ENCODE data around the genes UBAP2L, CHRNB2 and PMVK.

GRCh38 chr1:153928540-153929578 lies 6.1 kb upstream of the GATAD2B start:
CAGE:
- cytosol, long polyA minus RNA, result no peak
- cytosol, long polyA plus RNA, result no peak
- long polyA plus RNA, result no peak
- nucleus, long polyA minus RNA, result no peak
- nucleus, long polyA plus RNA, result no peak

DNA sequence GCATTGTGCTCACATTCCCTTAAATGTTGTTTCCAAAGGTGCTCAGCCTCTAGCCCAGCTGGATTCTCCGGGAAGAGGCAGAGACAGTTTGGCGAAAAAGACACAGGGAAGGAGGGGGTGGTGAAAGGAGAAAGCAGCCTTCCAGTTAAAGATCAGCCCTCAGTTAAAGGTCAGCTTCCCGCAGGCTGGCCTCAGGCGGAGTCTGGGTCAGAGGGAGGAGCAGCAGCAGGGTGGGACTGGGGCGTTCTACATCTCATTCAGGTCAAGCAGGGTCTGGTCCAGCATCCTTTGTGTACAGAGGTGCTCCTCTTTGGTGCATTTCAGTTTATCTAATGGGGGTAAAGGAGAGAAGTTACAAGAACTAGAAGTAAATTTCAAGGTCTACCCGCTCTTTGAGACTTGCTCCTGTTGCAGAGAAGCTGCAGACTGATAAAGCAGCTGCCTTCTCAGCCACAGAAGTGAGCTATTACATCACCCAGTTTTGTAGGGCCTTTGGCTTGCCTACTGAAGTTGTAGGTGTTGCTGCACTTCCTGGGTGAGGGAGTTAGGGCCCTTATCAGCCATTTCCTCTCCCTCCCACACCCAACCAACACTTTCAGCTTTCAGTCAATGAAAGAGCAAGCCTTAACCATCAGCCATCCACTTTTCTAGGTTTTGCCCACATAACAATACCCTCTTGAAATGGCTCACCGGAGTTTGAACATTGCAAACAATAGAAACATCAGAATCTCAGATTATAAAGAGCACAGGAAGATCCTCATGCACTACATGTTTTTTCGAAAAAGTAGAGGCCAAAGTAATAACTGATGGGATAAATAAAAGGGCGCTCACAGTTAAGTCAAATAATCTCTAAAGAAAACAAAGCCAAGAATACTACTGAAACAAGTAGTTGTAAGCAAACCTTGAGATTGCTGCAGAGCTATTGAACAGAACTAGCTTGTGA lies 34.2 kb downstream of the TPM3 start:
CAGE:
- cytosol, long polyA minus RNA, result no peak
- cytosol, long polyA plus RNA, result no peak
- long polyA plus RNA, result no peak
- nucleus, long polyA minus RNA, result no peak
- nucleus, long polyA plus RNA, result no peak

DNA sequence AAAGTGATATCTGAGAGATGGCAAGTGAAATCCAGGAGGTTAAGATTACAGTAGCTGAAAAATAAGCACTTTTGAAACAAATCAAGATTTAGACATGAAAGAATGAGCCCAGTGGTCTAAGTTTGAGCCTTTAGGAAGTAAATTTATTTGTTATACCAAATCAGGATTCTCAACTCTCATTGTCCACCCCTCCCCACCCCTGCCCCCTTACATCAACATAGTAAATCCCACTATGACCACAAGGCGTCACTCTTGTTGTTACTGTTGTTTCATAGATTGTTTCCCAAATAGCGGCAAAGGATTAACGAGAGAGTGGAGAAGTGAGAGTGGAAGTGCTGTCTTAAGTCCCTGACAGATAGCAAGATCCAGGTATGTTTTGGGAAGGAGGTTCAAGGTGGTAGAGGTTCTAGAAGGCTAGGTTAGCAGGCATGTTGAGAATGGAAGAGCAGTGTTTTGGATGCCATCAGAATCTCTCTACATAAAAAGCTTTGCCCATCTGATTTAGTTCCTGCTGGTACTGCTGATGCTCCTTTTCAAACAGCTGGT lies 7.1 kb downstream of the CFAP141 start:
CAGE:
- cytosol, long polyA minus RNA, result no peak
- cytosol, long polyA plus RNA, result no peak
- long polyA plus RNA, result no peak
- nucleus, long polyA minus RNA, result no peak
- nucleus, long polyA plus RNA, result no peak

GRCh38 chr1:154220850-154221014 lies at the start of gene UBAP2L:
UBAP2L (plus strand) TSS chr1:154220955.
CAGE:
- cytosol, long polyA minus RNA, result start-site peak on the plus strand at chr1:154220952-154220979, 391 reads
- cytosol, long polyA plus RNA, result start-site peak on the plus strand at chr1:154220901-154221030, 1,955 and 189 reads in 2 replicates
- long polyA plus RNA, result start-site peak on the plus strand at chr1:154220924-154220984, 2,709 and 1,998 reads in 2 replicates
- nucleus, long polyA minus RNA, result start-site peak on the plus strand at chr1:154220914-154220978, 2,743 reads
- nucleus, long polyA plus RNA, result start-site peak on the plus strand at chr1:154220905-154220981, 2,948 and 2,007 reads in 2 replicates

CAGE:
- cytosol, long polyA minus RNA, result no peak
- cytosol, long polyA plus RNA, result no peak
- long polyA plus RNA, result no peak
- nucleus, long polyA minus RNA, result no peak
- nucleus, long polyA plus RNA, result no peak
These were observed 5.5 kb downstream of the HAX1 start for GRCh38 chr1:154277935-154278271.

CAGE:
- cytosol, long polyA minus RNA, result no peak
- cytosol, long polyA plus RNA, result no peak
- long polyA plus RNA, result no peak
- nucleus, long polyA minus RNA, result no peak
- nucleus, long polyA plus RNA, result no peak
These were observed 4.9 kb downstream of the ATP8B2 start for GRCh38 chr1:154330204-154330581.

DNA sequence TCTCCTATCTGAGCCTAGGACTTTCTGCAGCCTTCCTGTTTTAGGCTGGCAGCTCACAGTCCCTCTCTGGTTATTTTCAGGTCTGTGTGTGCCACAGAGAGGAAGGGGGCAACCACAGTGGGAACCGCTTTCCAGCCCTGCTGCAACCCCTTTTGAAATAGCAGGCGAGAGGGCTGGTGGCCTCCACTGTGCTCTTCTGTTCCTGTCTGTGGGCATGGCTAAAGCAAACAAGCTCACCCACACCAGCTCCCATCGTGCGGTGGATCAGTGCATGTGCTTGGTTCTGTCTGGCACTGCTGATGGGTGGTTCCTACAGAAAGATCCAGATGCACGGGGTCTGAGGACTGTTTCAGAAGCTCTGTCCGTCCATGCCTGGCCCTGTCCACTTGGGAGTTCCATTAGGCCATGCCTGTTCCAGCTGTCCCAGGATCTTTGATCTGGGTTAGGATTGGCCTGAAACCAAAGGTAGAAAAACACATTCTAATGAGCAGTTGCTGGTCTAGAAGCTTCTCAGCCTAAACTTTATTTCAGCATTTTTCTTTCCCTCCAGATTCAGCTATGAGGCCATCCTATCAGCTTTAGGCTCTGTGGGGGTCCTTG lies 1.5 kb upstream of the IL6R start:
CAGE:
- cytosol, long polyA minus RNA, result no peak
- cytosol, long polyA plus RNA, result no peak
- long polyA plus RNA, result no peak
- nucleus, long polyA minus RNA, result no peak
- nucleus, long polyA plus RNA, result no peak

DNA sequence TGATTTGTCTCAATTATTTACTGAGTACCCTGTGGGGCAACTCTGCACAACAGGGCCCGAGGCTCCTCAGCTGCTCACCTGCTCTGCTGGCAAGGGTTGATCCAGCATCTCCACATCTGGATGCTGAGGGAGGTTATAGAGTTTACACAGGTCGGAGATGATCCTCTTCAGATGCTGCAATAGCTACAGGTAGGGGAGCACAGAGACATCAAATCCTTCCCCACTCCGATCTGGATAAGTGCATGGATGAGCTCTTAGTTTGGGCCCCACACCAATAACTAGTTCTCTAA lies 3.2 kb downstream of the UBE2Q1 start:
CAGE:
- cytosol, long polyA minus RNA, result no peak
- cytosol, long polyA plus RNA, result no peak
- long polyA plus RNA, result no peak
- nucleus, long polyA minus RNA, result no peak
- nucleus, long polyA plus RNA, result no peak

GRCh38 chr1:154567434-154568222 lies at the start of gene CHRNB2:
CHRNB2 (plus strand) TSS chr1:154567778.
CAGE:
- cytosol, long polyA minus RNA, result no peak
- cytosol, long polyA plus RNA, result no peak
- long polyA plus RNA, result no peak
- nucleus, long polyA minus RNA, result no peak
- nucleus, long polyA plus RNA, result no peak

DNA sequence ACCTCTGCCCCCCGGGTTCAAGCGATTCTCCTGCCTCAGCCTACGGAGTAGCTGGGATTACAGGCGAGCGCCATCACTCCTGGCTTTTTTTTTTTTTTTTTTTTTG lies 276 bp upstream of the ADAR start:
CAGE:
- cytosol, long polyA minus RNA, result no peak
- cytosol, long polyA plus RNA, result no peak
- long polyA plus RNA, result no peak
- nucleus, long polyA minus RNA, result no peak
- nucleus, long polyA plus RNA, result no peak

CAGE:
- cytosol, long polyA minus RNA, result no peak
- cytosol, long polyA plus RNA, result no peak
- long polyA plus RNA, result no peak
- nucleus, long polyA minus RNA, result no peak
- nucleus, long polyA plus RNA, result no peak
These were observed 1.4 kb upstream of the ADAR start for GRCh38 chr1:154609192-154609925.

CAGE:
- cytosol, long polyA minus RNA, result no peak
- cytosol, long polyA plus RNA, result no peak
- long polyA plus RNA, result no peak
- nucleus, long polyA minus RNA, result no peak
- nucleus, long polyA plus RNA, result no peak
These were observed 118.5 kb upstream of the ADAR start for GRCh38 chr1:154726483-154726853.

DNA sequence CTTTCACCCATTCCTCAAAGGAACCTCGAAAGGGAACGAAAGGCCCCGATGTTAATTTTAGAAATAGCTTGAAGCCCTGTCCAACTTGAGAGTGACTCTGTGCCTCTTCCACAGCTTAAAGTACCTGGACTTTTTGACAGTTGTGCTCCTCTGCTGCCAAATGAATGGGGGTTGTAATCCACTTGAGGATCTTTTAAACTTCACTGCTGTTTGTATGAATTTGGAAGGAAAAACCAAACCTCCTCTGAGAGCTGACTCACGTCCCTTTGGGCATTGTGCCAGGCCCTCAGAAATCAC lies 78.5 kb downstream of the KCNN3 start:
CAGE:
- cytosol, long polyA minus RNA, result no peak
- cytosol, long polyA plus RNA, result no peak
- long polyA plus RNA, result no peak
- nucleus, long polyA minus RNA, result no peak
- nucleus, long polyA plus RNA, result no peak

GRCh38 chr1:154791908-154792315 lies 78.2 kb downstream of the KCNN3 start:
CAGE:
- cytosol, long polyA minus RNA, result no peak
- cytosol, long polyA plus RNA, result no peak
- long polyA plus RNA, result no peak
- nucleus, long polyA minus RNA, result no peak
- nucleus, long polyA plus RNA, result no peak

CAGE:
- cytosol, long polyA minus RNA, result no peak
- cytosol, long polyA plus RNA, result no peak
- long polyA plus RNA, result start-site peak on the minus strand at chr1:154936623-154936746, 511 and 271 reads in 2 replicates; start-site peak on the minus strand at chr1:154936830-154936938, 345 and 410 reads in 2 replicates
- nucleus, long polyA minus RNA, result no peak
- nucleus, long polyA plus RNA, result start-site peak on the minus strand at chr1:154936647-154936746, 124 and 129 reads in 2 replicates; start-site peak on the minus strand at chr1:154936859-154936962, 155 and 145 reads in 2 replicates
These were observed at the start of gene PMVK for GRCh38 chr1:154936338-154937131. PMVK (minus strand) TSS chr1:154936719.

CAGE:
- cytosol, long polyA minus RNA, result no peak
- cytosol, long polyA plus RNA, result no peak
- long polyA plus RNA, result no peak
- nucleus, long polyA minus RNA, result no peak
- nucleus, long polyA plus RNA, result no peak
These were observed 892 bp upstream of the PMVK start for GRCh38 chr1:154937132-154938089.

DNA sequence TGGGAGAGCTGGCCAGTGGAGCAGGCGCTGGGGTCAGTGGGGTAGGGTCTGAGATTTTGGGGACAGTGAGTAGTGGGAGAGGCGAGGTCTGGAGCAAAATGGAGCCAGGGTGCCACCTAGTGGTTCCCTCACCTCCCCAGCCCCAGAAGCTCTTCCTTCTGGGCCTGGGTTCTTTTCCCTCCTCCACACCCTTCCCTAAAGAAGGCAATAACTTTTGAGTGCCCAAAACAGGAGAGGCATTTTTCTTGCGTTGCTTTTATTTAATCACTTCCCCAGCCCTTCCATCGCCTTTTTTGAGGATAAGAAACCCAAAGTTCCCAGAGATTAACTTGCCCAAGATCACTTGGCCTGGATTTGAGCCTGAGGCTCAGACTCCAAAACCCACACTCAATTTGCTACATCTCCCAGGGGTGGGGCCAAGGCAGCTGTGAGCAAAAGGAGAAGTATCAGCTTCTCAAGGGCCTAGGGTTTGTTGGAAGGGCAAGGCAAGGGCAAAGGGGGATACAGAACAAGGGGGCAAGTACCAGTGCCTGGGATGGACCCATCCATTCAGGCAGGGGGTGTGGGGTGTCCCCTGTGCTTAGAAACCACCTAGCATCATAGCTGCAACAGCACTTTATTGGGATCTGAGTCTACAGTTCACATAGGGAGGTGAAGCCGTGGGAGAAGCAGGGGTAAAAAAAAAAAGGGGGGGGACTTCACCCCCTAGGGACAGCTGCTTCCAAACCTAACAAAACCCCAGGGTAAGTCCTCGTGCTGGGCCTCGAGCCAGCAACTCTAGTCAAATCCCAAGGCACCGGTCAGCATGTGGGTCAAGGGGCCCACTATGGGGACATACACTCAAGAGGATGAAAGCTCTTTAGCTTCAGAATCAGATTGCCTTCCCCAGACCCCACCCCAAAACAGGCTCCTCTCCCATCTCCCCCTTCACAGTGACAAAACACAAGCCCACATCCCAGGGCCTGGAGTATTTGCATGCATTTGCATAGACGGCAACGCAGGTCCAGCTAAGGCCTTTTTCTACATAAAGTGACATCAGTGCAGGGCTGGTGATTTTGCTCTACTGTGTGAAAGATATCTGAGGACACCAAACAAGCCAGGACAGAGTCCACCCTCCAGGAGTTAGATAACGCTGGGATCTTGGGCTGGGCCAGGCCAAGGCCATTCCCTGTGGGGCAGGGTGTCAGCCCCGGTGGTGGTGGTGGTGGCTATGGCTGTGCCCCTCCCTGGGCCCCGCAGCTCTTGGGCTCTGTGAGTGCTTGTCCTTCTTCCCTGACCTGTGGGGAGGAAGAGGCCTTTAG lies 7.8 kb upstream of the PMVK start:
CAGE:
- cytosol, long polyA minus RNA, result no peak
- cytosol, long polyA plus RNA, result no peak
- long polyA plus RNA, result no peak
- nucleus, long polyA minus RNA, result start-site peak on the minus strand centred at position 299 of the sequence, 106 bp wide, 18 reads
- nucleus, long polyA plus RNA, result start-site peak on the minus strand centred at position 336 of the sequence, 141 bp wide, 57 and 57 reads in 2 replicates

CAGE:
- cytosol, long polyA minus RNA, result no peak
- cytosol, long polyA plus RNA, result no peak
- long polyA plus RNA, result no peak
- nucleus, long polyA minus RNA, result no peak
- nucleus, long polyA plus RNA, result no peak
These were observed 800 bp upstream of the SHC1 start for GRCh38 chr1:154971340-154971754.

DNA sequence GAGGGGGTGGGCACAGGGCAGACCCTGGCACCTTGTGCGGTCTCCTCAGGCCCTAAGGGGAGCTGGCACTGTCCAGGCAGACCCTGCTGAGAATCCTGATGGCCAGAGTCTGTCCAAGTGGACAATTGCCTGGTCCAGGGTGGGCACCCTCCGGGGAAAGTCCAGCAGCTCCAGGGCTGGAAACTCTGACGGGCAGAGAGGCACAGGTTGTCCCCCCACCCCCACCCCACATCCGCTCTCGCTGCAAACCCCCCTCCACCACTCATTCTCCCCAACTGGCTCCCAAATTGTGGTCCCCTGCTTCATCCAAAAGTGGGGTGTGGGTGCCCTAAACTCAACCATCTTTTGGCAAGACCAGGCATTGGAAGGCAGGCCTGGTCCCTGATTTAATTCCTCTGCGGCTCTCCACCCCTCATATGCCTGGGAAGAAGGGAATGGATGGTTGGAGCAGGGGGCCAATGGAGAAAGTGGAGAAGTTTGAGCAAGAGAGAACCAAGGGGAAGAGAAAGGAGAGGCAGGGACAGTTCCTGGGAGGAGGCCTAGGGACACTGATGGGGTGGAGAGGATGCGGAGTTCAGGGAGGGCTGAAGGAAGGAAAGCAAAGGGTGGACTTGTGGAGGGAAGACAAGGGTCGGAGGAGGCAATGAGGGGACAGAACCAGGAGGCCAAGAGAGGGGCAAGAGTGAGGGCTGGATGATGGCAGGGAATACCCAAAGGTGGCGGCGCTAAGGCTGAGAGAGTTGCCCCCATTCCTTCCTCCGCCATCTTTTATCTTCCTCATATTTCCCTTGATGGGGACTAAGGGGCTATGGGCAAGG lies 7.0 kb downstream of the ZBTB7B start:
CAGE:
- cytosol, long polyA minus RNA, result no peak
- cytosol, long polyA plus RNA, result no peak
- long polyA plus RNA, result no peak
- nucleus, long polyA minus RNA, result no peak
- nucleus, long polyA plus RNA, result no peak

DNA sequence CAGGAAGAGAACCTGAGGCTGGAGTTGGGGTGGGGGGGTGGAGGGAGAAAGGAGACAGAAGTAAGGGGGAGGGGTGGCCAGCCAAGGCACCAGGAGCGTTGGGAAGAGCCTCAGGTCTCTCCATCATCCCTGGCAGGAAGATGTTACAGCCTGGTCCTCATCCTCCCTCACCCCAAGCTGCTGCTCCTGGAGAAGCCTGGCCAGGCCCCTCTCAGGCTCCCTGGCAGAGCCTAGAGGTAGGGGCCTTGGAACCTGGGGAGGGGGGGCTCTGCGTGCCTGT lies 8.1 kb downstream of the ZBTB7B start:
CAGE:
- cytosol, long polyA minus RNA, result no peak
- cytosol, long polyA plus RNA, result no peak
- long polyA plus RNA, result no peak
- nucleus, long polyA minus RNA, result no peak
- nucleus, long polyA plus RNA, result no peak

Data from keratinocyte (primary cell).